H4 (cell line): ENCODE measurements around a stretch of chr11.

DNA sequence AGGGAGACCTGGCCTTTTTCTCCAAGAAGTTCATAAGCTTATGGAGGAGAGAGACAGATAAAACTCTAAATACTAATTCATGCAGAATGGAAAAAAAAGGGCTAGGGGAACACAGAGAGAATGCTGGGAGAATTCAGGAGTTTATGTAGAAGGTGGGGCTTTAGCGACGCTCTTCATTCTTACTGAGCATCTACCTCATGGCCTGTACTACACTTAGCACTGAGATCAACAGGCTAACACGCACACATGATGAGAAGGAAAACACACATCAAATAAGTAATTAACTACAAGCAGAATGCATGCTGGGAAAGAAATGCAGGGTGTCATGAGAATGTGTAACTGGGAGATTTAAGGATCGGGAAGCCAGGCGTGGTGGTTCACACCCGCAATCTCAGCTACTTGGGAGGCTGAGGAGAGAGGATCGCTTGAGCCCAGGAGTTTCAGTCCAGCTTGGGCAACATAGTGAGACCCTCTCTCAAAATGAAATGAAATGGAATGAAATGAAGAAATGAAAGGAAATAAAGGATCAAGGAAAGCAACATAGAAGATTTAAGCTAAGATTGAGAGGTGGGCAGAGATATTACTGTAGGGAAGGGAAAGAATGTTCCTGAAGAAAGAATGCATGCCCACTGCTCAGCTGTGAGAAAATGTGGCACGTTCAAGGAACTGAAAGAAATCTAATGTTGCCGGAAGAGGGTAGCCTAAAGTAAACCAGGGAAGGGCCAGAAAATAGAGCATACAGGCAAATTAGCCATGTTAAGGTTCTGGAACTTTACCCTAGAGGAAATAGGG is 81.1 kb downstream of the UBASH3B start:
- RAMPAGE, long total RNA = no peak

GRCh38 chr11:122808590-122808979 is 29.7 kb upstream of the CRTAM start:
- RAMPAGE, long total RNA = no peak

DNA sequence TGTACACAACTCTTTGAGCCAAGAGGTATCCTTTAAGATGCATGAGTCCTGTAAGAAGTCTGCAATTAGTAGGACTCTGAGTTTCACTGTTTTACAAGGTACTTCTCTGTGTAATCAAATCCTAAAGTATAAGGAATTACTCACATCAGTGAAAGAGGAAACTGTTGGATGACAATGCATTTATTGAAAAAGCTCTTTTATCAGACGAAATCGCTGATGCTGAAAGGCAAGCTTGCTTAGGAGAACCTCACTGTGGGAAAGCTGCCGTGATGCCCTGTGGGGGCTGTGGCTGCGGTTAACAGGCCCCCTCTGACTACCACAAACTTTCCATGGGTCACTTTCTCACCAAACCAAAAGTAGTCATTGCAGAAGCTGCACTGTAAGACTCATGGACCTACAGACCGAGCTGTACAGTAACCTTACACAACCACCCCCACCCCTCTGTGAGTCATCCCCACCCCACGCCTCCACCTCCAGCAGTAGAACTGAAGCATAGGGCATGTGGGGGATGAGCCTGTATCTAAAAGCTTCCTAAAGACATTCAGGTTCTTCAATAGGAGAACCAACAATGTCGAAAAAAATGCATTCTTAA is 18.3 kb downstream of the CRTAM start:
- RAMPAGE, long total RNA = no peak

- RAMPAGE, long total RNA = no peak
Measured at GRCh38 chr11:123055850-123056407, 6.0 kb downstream of the HSPA8 start.

- RAMPAGE, long total RNA = no peak
Measured at GRCh38 chr11:123060492-123061114, 1.3 kb downstream of the HSPA8 start.

GRCh38 chr11:123065499-123066379 is 3.8 kb upstream of the HSPA8 start:
- RAMPAGE, long total RNA = no peak

DNA sequence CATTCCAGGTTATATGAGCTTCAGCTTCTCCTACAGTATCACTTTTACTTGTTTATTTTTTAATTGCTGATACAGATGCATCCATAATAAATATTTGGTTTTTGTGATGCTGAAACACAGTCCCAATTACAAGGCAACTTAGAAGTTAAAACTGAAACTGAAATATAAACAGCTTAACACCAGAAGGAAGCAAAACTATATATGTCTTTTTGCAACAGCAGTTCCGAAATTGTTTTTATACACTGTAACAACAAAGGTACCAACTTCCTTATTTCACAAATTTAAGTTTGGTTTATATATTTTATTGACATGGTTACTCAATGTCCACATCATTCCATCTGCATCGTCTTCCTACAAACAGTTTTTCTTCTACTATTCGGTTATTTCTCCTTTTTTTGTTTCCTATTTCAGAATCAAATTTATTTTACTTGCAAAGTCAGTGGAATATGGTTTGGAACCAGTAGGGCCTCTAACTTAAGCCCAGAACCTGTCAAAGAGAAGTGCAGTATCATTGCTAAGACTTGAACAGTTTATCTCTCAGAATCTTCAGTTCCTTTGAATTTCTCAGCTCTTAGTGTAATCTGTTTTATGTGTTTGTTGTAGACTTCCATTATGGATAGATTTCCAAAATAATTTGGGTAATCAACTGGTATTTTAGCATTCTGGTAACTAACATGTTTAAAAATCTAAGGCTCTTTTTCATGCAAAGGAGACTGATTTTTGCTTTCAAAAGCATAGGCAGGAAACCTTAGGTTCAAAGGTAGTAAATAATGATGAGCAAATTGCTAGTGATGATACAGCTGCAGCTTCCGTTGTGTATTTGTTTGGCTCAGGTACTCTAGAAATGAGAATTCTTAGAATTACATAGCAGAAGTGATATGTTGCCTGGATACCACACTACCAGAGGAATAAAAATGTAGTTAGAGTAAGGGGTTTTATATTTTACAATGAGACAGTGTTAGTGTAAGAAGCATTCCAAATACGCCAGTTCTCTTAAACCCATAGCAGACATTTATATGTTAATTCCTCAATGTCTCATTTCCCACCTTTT is 8.2 kb upstream of the HSPA8 start:
- RAMPAGE, long total RNA = no peak

GRCh38 chr11:123083244-123084119 is 21.5 kb upstream of the HSPA8 start:
- RAMPAGE, long total RNA = no peak

DNA sequence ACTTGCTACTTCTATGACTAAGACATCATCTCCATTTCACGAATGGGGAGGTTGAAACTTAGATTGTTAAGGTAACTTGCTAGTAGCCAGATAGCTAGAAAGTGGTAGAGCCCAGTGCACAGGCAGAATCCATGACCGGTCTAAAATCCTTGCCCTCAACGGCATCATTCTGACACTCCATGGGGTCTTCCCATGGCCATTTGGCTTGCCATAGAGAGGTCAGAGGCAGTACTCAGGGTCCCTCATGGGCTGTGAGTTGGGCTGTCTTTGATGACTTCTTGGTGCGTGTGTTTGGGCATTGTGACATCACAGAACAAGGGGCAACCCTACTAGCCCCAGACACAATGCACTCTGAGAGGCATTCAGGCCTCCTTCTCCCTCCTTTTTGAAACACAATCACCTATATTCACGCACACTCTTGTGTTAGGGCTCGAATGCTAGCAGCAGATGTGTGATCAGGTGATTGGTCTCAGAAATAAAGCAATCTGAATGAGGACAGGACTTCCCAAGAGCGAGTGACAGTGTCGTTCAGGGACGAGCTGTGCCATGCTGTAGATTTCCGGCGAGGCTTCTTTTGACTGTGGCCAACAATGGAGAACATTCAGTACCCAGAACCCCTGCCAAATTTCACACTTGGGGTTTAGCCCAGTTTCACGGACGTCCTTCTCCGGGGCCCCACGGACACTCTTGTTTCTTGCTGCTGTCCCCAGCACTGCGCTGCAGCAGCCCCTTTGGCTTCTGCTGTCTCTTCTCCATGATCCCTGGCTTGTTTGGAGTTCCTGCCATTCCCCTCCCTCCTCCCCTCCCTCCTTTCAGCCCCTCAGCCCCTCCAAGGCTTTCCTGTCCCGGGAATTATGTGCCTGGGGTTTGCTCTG is 115.3 kb upstream of the GRAMD1B start:
- RAMPAGE, long total RNA = no peak

DNA sequence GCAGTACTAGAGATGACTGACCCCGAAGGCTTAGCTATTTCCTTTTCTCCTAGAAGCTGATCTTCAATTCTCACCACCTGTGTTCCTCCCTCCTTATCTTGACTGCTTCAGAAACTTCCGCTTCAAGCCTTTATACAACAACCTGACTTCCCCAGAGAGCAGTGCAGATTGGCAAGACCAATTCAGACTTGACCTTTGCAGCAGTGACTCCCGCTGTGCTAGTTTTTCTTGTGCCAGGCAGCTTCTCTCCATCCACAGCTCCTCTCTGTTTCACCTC is 74.2 kb downstream of the GRAMD1B start:
- RAMPAGE, long total RNA = no peak

- RAMPAGE, long total RNA = no peak
Measured at GRCh38 chr11:123603146-123603743, 51.2 kb downstream of the SCN3B start.

GRCh38 chr11:124075615-124076836 is 34.9 kb upstream of the OR10G7 start:
- RAMPAGE, long total RNA = no peak

GRCh38 chr11:124470395-124471393 is 25.2 kb upstream of the OR8B8 start:
- RAMPAGE, long total RNA = no peak

GRCh38 chr11:124480928-124482205 is 35.9 kb upstream of the OR8B8 start:
- RAMPAGE, long total RNA = no peak

DNA sequence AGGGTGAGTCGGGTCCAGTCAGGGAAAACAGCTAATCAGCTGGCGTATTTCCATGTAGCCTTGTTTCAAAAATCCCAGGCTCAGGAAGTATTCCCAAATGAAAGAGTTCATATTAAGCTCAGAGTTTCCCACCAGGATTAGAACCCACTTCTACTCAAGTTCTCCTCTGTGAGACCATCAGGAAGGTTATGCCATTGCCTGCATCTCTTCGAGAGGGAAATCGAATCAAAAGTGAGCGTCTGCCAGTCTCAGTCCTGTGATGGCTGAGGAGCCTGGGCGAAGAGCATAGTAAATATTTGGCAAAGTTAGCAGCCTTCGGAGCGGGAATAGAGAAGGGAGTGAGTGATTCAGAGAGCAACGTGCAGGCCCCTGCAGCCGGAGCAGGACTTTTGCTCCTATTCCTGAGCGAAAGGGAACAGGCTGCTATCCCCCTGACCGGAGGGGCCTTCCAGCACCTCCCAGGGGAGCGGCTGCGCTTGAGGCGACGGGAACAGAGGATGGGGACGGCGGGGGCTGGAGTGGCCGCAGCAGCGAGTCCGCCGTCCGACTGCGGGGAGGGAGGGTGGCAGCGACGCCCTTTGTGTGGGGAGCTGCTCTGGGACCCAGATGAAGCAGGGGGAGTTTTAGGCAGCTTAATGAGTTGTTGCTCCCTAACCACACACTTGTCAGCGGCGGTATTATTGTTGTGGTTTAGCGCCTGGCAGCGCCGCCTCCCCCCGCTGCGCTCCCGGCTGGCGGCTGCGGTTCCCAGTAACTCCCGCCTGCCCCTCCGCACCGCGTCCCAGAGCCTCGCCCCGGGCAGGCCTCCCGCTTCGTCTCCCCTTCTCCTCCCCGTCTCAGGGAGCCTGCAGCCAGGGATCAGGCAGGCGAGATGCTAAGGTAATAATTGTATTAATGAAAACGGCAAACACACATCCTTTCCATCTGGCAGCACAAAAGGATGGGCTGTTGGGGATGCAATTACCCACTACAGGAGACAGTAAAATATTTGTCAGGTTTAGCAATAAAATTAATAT is 21.7 kb upstream of the NRGN start:
- RAMPAGE, long total RNA = no peak

DNA sequence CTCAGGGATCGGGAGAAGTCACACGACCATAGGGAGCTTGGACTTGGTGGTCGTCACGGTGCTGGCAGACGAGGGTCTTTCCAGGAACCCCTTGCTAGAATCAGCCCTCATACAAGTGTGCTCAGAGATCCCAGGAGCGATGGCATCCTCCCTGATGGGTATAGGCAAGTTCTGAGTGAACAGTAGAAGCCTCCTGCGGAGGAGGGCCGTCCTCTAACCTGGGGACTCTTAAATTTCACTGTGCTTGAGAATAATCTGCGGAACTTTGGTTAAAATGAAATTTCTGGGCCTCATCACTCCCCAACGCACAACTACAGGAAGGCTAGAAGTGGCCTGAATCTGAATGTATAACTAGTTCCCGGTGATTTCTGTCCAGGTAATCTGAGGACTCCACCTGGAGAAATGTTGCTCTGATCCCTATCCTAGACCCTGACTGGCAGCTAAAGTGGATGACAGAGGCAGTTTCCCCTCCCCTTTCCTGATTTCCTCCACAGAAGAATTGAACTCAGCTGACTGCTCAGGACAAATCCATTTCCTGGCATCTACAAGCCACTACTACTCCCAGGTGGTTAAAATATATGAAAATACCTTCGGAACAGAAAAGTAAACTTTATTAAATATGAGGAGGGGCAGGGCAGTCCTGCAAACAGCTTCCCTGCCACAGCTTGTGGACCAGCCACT is 4.4 kb downstream of the VSIG2 start:
- RAMPAGE, long total RNA = no peak

- RAMPAGE, long total RNA = no peak
Measured at GRCh38 chr11:124748930-124749920, 2.8 kb downstream of the VSIG2 start.

GRCh38 chr11:124761000-124761878 is 851 bp downstream of the ESAM start:
- RAMPAGE, long total RNA = no peak

GRCh38 chr11:124762713-124763612 is 873 bp upstream of the ESAM start:
- RAMPAGE, long total RNA = no peak

DNA sequence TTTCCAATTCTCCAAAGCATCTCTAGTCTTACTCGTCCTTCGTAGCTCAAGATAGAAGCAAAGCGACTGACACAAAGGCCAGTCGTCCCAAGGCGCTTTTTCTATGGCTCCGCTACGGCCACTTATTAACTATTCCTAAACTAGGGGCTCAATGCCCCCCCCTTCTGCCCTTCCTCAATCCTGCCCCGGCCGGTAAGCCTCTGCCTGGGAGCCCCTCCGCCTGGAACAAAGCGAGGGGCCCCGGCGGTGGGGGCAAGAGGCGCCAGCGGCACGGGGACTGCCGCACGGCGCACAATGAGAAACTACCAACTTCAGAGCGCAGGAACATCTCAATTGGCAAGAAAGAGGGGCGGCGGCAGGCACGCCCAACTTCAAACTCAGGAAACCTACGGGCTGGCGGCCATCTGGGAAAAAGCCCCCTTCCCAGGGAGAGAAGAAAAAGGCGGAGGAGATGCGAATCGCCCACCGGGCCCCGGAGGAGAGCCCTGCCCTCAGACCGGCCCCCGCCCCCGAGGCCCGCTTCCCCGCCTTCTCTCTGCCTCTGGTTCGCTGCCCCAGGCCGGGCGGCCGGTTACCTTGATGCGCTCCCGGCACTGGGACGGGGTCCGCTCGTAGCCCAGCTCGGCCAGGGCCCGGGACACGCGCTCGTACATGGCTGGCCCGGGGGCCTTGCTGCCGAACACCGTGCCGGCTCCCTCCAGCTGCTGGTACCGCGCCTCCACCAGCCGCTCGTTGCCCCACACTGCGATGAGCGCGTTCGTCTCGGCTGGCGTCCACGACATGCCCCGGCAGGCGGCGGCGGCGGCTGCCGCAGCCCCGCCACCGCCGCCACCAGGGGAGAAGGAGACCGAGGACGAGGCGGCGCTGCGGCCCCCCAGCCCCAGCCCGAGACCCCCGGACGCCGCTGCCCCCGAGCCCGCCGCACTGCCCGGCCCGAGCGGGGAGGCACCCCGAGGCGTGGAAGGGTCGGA is 625 bp downstream of the MSANTD2 start:
- RAMPAGE, long total RNA = no peak